ENCODE data around the genes LARP7, ARSJ and UGT8.

GRCh38 chr4:112342897-112343296 lies 45.7 kb downstream of the ALPK1 start:
- RRBS = no CpG with 5 or more reads among the region's 5 CpGs

GRCh38 chr4:112516412-112517040 lies 546 bp upstream of the NEUROG2 start:
- RRBS = 0% methylated on average over 1 of the region's 54 CpGs

- RRBS = 2% methylated on average over 11 of the region's 74 CpGs
Measured at GRCh38 chr4:112636541-112637689, at the start of gene LARP7. TSS of gene LARP7 (plus strand) at chr4:112637143.

DNA sequence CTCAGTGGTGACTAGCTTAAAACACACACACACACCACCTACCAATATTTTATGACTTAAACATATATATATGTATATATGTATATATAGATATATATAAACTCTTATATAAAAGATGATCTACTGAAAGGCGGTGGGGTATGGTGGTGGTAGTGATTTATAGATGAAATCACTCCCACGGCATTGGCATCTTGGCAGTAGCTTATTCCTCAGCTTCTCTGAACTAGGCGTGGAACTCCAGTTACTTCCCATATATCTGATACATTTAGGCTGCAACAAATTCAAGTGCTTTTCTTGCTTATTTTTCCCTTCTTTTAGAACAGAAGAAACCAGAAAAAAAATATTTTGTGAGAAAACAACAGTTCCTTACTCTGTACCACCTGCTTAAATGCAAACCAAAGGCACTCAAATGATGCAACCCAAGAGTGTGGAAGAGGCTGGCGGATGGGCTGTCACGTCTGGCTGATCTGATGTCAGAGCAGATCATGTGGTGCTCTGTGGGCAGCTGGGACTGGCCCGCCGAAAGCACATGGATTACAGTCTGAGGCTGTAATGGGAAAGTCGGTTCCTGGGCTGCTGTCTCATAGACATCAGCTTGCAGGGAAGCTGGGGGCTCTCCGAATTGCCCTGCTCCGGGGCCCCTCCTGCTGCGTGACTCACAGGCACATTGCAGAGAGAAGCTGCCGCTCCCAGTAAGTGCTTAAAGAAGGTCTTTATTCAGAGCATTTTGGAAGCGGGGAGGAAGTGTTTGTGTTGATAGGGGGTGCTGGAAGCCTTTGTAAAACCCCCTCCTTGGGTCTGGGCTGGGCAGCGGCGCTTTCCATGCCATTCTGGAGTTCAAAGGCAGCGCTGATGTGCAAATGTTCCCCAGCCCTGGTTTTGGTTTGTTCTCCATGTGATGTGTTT lies 180.9 kb downstream of the LARP7 start:
- RRBS = no CpG with 5 or more reads among the region's 16 CpGs

GRCh38 chr4:113064148-113064712 lies 14.8 kb downstream of the ANK2 start:
- RRBS = no CpG with 5 or more reads among the region's 7 CpGs

GRCh38 chr4:113293656-113294163 lies 244.3 kb downstream of the ANK2 start:
- RRBS = no CpG with 5 or more reads among the region's 4 CpGs

- RRBS = no CpG with 5 or more reads among the region's 7 CpGs
Measured at GRCh38 chr4:113332852-113333282, 283.4 kb downstream of the ANK2 start.

DNA sequence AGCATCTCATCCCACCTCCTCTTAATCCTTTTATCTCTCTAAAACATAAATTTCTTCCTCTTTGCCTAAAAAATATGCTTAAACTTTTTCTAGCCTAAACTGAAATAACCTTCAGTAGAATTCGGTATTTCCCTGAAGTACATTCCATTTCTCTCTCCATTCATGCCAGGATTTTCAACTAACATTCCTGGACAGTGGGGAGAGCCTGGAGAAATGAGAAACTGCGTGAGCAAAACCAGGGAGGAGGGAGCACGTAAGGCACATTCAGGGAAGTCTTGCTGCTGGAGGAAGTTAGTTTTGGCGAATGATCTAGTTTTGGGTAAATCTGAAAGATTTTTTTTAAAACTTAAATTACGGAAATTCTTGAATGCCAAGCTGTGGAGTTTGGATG lies 347.6 kb downstream of the ANK2 start:
- RRBS = no CpG with 5 or more reads among the region's 5 CpGs

GRCh38 chr4:113435823-113436307 lies 325.7 kb downstream of the CAMK2D start:
- RRBS = no CpG with 5 or more reads among the region's 7 CpGs

GRCh38 chr4:113640983-113641559 lies 120.5 kb downstream of the CAMK2D start:
- RRBS = no CpG with 5 or more reads among the region's 2 CpGs

DNA sequence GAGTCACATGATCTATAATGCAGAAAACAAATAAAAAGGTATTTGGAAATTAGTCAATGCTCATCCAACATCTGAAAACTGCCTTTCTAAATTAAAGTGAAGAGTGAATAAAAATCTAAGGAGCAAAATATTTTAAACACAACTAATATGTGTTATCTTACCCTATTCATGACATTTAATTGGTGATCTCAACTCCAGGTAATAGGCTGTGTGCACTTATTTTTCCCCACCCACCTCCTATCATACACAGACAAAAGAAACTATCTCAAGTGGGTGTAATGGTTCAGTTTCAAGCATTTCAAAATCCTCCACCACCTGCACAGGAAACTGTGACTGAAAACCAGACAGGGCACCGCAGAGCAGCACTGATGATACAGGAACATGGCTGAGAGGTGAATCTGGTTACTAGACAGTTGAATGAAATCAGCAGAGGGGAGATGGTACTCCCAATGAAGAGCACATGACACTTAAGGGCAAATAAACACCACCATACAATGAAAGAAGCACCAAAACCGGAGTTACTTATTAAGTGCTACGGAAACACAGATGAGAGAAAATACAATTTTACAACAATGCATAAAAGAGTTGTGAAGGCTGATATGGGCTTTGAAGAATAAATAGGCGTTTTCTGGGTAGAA lies 78.4 kb downstream of the CAMK2D start:
- RRBS = no CpG with 5 or more reads among the region's 4 CpGs

GRCh38 chr4:113738083-113738454 lies 23.5 kb downstream of the CAMK2D start:
- RRBS = no CpG with 5 or more reads among the region's 1 CpG

- RRBS = 3% methylated on average over 17 of the region's 42 CpGs
Measured at GRCh38 chr4:113979362-113980006, at the start of gene ARSJ. TSS of gene ARSJ (minus strand) at chr4:113979647.

- RRBS = 5% methylated on average over 8 of the region's 85 CpGs
Measured at GRCh38 chr4:114598220-114599218, at the start of gene UGT8. TSS of gene UGT8 (plus strand) at chr4:114598807.

- RRBS = no CpG with 5 or more reads among the region's 4 CpGs
Measured at GRCh38 chr4:118032580-118032993, 1.7 kb upstream of the NDST3 start.

GRCh38 chr4:118741300-118741891 lies 56.2 kb downstream of the METTL14 start:
- RRBS = no CpG with 5 or more reads among the region's 6 CpGs

DNA sequence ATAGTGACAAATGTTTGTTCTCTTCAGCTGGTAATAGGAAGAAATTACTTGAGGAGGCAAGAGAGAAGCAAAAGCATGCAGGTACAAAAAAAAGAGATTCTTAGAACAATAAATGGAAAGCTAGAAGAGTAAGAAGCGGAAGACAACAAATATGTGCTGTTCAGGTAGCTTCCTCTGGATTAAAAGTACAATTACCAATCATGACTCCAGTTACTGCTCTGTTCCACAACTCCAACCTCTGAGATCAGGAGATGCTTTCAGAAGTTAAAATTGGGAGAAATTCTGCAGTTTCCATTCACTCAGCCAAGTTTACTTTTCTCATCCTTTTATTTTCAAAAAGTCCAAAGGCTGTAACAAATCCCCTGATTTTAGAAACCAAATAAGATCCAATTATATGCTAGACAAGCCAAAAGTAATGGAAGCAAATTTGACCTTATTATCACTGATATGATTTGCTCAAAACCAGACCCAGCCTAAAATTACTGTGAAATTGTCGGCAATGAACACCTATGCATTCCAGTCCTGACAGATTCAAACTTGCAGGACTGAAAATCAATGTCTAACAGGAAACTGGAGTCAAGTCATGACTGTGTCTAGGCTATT lies 65.6 kb downstream of the SEC24D start:
- RRBS = no CpG with 5 or more reads among the region's 2 CpGs

GRCh38 chr4:118834830-118835553 lies 934 bp downstream of the SEC24D start:
- RRBS = no CpG with 5 or more reads among the region's 13 CpGs

GRCh38 chr4:118865172-118865538 lies 23.5 kb upstream of the SYNPO2 start:
- RRBS = no CpG with 5 or more reads among the region's 5 CpGs

DNA sequence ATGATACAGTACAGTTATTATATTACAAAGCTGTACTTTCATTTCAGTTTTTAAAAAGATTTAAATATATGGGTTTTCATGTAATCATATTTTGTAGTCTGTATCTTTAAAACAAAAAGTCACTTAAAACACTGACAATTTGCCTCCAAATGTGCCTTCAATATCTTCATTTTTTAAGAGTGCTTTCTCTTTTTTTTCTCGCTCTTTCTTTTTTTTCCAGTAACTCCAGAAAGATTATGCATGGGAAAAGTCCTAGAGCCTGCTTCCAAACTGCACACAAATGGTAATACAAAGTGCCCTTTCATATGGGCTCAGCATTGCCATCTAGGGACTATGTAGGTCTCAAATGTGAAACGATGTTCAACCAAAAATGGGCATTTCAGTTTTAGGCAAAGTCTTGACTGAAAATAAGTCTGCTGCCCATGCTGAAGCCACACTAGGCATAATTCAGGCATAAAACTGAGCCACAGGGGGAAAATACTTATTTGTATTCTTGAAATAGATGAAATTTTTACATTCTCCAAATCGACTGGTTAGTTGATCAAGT lies 65.5 kb downstream of the SYNPO2 start:
- RRBS = no CpG with 5 or more reads among the region's 3 CpGs